ENCODE data around the genes CLEC7A, KLRD1, EIF2S3B, PRR4, PRH2, TAS2R20 and PRB3.

- RRBS, result no CpG with 5 or more reads among the region's 5 CpGs
Observed at GRCh38 chr12:9864613-9865531, 4.3 kb downstream of the CLEC2B start.

- RRBS, result no CpG with 5 or more reads among the region's 7 CpGs
Observed at GRCh38 chr12:9867374-9868075, 1.6 kb downstream of the CLEC2B start.

DNA sequence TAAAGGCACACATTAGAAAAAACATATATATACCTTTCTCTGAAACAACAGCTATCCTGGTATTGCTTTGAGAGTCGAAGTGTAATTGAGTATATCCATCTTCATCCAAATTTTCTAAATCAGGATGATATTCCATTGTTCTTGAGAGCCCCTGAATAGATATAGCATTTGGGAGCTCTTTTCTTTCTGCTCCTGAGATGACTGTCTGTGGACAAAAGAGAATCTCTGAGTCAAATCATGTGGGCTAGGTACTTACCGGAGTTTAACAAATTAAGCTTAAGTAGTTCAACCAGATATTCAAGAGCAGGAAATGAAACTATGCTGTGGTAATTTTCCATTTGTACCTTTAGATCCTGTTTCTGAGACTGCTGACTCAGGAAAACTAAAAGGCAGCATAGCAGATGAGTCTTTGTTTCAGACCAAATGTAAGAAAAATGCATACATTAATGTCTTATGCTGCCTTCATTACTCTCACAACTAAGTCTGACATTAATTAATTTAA lies at the start of gene CLEC7A:
TSS of gene CLEC7A (minus strand) at position 253 of the 502 bp plus-strand sequence.
- RRBS, result no CpG with 5 or more reads among the region's 2 CpGs

- RRBS, result no CpG with 5 or more reads among the region's 2 CpGs
Observed at GRCh38 chr12:10130963-10131595, 1.1 kb upstream of the CLEC7A start.

DNA sequence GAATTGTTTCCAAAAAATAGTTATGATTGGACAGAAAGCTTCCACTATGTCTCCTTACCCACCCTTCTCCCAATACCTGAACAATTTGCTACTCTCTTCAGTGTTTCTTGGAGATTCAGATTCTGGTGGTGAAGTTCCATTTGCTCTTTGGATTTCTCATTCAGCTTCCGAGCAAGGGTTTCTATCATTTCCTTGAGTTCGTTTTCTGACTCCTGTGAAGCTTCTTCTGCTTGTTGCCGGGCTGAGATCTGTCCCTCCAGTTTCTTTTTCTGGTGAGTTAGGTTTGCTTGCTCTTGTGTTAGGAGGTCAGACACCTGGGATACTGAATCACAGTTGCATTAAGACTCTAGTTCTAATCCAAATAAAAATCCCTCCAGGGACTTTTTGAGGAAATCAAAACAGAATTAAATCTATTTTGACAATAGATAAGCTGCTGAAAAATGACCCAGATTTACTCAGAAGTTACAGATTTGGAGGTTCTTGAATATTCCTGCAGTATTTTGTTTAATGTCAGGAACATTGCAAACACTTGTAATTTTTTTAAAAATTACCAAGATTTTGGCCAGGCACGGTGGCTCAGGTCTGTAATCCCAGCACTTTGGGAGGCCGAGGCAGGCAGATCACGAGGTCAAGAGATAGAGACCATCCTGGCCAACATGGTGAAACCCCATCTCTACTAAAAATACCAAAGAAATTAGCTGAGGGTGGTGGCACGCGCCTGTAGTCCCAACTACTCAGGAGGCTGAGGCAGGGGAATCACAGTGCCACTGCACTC lies 5.1 kb downstream of the OLR1 start:
- RRBS, result no CpG with 5 or more reads among the region's 8 CpGs

DNA sequence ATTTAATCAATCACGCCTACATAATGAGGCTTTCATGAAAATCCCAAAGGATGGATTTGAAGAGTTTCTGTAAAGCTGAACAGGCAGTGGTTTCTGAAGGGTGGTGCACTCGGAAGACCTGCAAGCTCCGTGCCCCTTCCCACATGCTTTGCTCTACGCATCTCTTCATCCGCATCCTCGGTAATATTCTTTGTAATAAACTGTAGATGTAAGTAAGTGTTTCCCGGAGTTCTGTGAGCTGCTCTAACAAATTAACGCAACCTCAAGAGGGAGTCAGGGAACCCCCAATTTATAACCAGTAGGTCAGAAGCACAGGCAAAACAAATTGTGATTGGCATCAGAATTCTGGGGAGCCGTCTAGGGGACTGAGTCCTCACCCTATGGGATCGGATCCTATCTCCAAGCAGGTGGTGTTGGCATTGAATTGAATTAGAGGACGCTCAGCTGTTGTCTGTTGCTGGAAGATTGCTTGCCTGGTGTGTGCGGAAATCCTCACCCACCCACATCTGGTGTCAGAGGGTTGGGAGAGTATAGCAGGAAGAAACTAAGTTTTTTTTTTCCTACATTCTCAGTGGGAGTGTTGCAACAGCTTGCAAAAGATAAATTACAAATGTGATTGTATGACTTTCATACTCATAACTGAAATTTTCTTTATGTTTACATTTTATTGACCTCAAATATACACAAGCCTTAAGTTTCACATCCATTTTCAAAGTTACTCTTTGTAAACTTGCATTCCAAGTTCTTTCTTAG lies 5.4 kb downstream of the TMEM52B start:
- RRBS, result no CpG with 5 or more reads among the region's 12 CpGs

- RRBS, result no CpG with 5 or more reads among the region's 24 CpGs
Observed at GRCh38 chr12:10225806-10226499, 13.3 kb downstream of the GABARAPL1 start.

- RRBS, result no CpG with 5 or more reads among the region's 9 CpGs
Observed at GRCh38 chr12:10243900-10244379, 31.3 kb downstream of the GABARAPL1 start.

DNA sequence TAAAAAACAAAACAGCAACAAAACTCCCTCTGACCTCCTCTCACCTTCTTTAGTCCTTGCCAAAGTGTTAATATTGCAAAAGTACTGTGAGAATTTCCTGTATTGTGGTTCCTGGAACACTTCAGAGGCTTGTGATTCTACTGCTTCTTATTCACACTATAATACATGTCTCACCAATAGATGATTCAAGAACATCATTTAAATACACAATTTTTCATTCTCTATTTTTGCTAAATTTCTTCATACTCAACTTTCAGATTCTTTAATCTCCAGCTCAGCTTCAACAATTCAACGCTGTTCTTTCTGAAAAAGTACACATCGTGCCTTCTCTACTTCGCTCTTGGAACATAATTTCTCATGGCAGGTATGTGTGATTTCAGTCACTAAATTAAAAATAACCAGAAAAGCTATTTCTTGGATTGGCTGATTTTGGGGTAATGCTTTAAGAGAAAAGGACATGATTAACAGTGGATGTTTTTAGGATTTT lies at the start of gene KLRD1:
TSS of gene KLRD1 (plus strand) at position 150 of the 487 bp plus-strand sequence.
- RRBS, result no CpG with 5 or more reads among the region's 3 CpGs

GRCh38 chr12:10364379-10365683 lies 25.0 kb downstream of the KLRK1 start:
- RRBS, result no CpG with 5 or more reads among the region's 27 CpGs

- RRBS, result no CpG with 5 or more reads among the region's 2 CpGs
Observed at GRCh38 chr12:10392787-10393006, 2.9 kb upstream of the KLRK1 start.

DNA sequence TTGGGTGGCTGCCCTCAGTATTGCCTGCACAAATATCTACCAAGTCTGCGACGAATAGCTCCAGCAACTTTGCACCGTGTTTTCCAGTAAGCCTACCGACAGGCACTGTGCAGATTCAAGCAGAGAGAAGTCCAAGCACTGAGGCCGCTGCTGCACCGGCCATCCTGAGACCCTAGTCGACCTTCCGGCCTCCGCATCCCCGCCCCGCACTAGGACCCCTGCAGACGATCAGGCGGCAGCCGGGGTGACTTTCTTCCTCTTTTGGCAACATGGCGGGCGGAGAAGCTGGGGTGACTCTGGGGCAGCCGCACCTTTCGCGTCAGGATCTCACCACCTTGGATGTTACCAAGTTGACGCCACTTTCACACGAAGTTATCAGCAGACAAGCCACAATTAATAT lies at the start of gene EIF2S3B:
TSS of gene EIF2S3B (plus strand) at position 257 of the 400 bp plus-strand sequence.
- RRBS, result 96% methylated on average over 4 of the region's 21 CpGs

- RRBS, result no CpG with 5 or more reads among the region's 10 CpGs
Observed at GRCh38 chr12:10703712-10704392, 19.3 kb downstream of the YBX3 start.

DNA sequence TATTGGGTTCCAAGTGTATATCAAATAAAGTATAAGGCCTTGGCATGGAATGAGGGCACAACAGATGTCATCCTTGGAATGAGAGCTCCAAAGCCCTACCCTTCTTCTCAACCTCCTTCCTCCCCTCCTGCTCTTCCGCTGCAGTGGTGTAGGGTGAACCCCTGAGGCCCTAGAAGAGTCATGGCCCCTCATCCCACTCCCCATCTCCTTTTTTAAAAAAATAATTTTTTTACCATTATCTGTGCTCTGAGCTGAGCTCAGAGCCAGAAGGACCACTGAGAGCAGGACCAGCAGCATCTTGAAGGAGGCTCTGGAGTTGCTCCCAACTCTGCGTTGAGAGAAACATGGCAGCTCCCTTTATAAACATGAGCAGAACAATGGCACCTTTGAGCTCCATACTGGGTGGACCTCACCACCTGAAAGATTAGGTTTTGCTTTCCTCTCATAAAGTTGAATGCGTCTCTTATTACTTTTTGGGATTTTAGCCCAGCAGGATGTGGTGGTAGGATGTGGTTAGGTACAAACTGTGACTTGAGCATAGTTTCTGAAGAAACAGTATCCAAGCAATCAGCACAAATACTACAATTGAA lies at the start of gene PRR4:
TSS of gene PRR4 (minus strand) at position 335 of the 590 bp plus-strand sequence.
- RRBS, result no CpG with 5 or more reads among the region's 3 CpGs

DNA sequence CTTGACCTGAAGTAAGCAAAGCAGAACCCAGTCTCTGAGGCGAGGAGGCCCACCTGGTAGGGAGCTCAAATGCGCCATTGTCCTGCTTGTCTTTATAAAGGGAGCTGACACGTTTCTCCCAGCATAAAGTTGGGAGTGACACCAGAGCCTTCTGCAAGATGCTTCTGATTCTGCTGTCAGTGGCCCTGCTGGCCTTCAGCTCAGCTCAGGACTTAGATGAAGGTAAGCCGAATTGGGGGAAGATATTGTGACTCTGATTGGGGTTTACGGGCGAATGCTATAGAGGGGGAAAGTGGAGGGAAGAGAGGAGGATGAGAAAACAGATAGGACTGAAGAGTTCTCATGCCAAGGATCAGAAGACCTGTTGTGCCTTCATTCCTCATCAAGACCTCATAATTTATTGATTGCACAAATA lies at the start of gene PRH2:
TSS of gene PRH2 (plus strand) at position 121 of the 415 bp plus-strand sequence.
- RRBS, result no CpG with 5 or more reads among the region's 6 CpGs

DNA sequence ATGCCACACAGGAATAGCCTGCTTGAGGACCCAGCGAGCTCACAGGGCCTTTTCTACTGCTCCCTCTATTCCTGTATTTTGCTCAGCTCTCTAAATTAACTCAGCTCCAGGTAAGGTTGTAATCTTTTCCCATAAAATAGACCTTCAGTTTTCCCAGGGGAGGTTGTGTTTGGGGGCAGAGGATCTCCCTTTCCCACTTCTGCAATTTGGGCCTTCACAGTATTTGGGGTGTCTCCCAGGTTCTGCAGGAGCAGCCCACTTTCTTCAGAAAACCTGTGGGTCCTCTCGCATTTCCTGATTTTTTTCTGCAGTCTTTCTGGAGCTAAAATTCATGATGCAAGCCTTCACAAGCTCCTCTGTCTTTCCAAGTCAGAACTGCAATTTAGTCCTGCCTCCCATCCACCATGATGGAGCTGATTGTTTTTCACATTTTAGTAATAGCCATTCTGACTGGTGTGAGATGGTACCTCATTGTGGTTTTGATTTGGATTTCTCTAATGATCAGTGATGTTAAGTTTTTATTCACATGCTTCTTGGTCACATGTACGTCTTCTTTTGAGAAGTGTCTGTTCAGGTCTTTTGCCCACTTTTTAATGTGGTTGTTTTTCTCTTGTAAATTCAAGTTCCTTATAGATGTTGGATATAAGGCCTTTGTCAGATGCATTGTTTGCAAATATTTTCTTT lies 3.9 kb upstream of the TAS2R14 start:
- RRBS, result no CpG with 5 or more reads among the region's 3 CpGs

GRCh38 chr12:10952869-10953433 lies 13.9 kb upstream of the TAS2R14 start:
- RRBS, result no CpG with 5 or more reads among the region's 4 CpGs

- RRBS, result no CpG with 5 or more reads among the region's 1 CpG
Observed at GRCh38 chr12:10998068-10998709, at the start of gene TAS2R20. Gene TAS2R20 (minus strand): TSS chr12:10998304.

DNA sequence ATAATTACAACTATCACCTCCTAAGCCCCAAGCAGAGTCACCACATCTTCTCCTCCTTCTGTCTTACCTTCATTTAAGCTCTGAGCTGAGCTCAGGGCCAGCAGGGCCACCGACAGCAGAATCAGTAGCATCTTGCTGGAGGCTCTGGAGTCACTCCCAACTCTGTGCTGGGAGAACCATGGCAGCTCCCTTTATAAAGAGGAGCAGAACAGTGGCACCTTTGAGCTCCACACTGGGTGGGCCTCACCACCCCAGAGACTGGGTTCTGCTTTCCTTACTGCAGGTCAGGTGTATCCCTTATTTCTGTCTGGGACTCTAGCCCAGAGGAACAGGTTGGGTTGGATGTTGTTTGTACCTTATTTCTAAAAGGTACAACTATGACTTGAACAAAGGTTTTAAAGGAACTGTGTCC lies at the start of gene PRB3:
TSS of gene PRB3 (minus strand) at position 169 of the 412 bp plus-strand sequence.
- RRBS, result no CpG with 5 or more reads among the region's 1 CpG

Data from brain (tissue), 1 donor.